Right cardiac atrium (tissue), 1 donor: Measurements from ENCODE around the gene MAP1LC3A.

DNA sequence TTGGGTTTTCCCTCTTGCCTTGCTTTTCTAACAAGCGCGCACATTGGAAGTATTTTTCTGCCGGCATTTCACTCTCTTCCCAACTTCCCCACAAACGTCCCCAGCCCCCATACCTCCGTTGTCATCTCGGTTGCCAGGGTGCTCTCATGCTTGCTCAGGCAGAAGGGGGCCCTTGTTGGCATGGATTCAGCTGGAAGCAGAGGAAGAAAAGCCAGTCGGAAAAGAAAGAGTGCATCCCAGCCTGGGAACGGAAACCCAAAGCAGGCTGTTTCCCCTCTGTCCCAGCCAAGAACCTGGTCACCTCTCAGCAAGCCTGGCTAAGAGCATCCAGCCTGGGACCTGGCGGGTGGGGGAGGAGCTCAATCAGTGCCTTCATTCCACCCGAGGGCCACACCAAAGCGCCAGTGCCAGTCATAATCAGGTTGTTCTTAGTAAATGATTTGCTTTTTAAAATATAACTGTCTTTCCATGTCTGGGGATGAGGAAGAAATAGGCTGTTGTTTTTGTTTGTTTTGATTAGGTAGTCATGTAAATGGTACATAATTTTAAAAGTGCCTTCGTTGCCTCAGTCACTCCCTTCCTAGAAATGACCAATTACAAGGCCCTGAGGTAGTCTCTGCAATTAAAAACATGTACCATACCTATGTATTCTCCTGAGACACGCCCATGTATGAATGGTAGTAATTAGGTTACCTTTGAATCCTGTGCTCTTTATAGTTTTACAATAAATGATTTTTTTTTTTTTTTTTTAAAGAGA is 21.1 kb downstream of the CHMP4B start:
- PRO-cap, result no peak

DNA sequence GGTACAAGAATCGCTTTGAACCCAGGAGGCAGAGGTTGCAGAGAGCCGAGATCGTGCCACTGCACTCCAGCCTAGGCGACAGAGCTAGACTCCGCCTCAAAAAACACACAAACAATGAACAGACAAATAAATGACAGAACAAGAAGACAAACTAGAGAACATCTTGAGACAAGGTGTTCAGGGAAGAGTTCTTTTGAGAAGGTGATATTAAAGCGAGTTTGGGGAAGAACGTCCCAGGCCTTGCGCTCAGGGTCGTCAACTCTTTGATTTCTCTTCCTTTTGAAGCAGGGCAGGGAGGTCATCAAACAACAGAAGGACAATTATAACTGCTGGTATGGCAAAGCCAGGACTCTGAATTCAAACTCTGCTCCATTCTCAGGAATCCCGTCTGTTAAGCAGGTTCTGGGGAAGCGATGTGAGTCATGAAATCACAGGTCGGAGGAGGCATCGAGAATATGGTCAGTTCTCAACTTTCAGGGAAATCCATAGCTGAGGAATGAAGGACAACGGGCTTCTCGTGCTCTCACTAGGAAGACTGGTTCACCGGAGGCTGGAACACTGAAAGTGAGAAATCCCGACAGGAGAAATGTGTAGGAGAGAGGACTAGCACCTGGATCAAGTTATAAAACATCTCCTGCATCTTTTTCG is 1.2 kb upstream of the RALY start:
- PRO-cap, result no peak

DNA sequence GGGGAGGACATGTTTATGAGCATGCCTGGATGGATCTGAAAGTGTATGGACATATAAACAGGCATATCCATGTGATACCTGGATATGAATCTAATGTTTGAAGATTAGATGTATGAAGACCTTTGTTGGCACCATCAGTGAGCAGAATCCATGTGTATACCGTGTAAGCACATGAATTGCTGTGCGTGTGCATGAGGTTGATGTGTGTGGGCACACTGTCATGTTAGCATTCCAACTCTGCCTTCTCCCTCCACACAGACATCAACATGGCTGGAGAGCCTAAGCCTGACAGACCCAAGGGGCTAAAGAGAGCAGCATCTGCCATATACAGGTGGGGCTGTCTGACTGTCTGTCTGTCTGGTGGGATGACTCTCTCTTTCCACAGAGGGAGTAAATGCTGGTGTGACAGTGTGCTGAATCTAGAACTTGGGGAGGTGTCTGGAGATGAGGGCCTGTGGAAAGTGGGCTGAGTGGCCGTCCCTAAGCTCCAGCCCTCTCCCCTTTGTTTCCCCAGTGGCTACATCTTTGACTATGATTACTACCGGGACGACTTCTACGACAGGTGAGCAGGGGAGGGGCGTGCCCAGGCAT is 38.6 kb downstream of the EIF2S2 start:
- PRO-cap, result no peak

GRCh38 chr20:34082140-34082651 is 29.8 kb downstream of the EIF2S2 start:
- PRO-cap, result no peak

GRCh38 chr20:34190674-34191137 is 50.5 kb upstream of the ASIP start:
- PRO-cap, result no peak

DNA sequence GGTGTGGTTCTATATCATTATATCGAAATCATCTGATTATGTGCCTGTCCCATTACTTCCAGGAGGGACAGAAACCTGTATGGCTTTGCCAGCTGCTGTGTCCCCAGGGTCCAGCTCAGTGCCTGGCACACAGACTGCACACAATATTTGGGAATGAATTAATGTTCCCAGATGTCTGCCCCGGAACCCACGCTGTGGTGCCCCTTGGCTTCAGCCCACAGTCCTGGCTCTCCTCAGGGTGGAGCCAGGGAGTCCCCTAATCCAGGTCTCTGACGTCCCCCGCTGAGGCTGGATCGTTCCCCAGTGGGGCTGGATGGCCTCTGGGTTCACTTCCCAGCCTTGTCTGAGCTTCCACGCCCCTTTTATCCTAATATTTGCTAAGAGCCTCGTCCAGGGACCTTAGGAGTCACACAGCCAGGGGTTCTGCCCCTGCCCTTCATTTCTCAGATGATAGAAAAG is 9.0 kb upstream of the AHCY start:
- PRO-cap, result no peak

- PRO-cap, result no peak
Measured at GRCh38 chr20:34343498-34344199, 19.4 kb upstream of the ITCH start.

DNA sequence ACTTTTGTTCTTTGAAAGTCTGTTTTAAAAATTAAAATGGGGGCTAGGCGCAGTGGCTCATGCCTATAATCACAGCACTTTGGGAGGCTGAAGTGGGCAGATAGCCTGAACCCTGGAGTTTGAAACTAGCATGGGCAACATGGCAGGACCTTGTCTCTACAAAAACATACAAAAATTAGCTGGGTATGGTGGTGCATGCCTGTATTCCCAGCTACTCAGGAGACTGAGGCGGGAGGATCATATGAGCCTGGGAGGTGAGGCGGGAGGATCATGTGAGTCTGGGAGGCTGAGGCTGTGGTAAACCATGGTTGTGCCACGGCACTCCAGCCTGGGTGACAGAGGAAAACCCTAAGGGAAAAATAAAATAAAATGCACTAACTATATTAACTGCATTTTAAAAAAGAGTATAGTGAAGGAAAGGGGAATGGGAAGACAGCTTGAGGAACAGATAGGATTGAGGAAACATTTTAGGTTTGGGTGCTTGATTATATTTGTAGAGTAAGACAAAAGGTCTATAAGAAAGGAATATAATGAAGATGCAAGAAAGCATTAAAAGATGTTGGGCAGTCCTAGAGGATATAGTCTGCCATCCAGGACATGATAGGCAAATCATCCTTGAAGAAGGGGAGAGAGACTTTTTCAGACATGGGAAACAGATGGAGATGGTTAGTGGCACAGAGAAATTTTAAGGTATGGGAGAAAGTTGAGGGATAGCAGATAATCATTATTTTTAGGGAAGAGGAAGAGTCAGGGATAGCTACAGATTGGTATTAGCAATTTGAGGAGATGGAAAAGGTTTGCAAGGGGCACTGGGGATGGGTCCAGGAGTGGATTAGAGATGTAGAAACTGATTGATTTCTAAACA is 71.1 kb downstream of the ITCH start:
- PRO-cap, result no peak

DNA sequence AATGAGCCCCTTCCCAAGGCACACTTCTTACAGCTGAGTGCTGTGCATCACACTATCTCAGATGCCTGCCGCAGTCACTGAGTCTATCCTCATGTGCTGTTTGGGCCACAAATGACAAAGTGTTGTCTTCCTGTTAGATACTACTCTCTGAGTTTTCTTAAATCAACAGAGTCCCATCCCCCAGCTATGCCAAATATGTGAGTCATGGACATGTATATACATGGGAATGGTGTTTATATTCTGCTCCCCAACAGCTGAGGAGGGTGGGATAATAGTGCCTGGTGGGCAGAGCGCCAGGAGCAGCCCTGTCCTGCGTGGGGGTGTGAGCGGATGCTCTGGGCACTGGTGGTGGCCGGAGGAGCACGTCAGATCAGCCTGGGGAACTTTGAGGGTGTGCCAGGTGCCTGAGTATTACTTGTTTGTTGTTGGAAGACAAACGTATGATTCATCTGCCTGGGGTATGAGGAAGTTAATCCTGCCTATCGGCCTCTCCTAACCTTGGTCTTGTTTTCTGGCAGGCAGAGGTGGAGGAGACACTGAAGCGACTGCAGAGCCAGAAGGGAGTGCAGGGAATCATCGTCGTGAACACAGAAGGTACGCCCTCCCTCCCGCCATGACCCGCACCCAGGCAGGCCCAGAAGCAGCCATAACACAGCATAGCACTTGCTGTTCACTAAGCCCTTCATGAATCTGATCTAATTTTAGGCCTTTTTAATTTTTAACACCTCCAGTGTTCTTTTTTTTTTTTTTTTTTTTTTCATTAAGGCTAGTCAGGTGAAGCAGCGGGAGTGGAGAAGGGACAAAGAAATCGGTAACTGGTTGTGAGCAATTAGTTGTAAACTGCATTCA is 9.8 kb downstream of the DYNLRB1 start:
- PRO-cap, result no peak

- PRO-cap, result no peak
Measured at GRCh38 chr20:34543409-34543957, 15.0 kb upstream of the MAP1LC3A start.

GRCh38 chr20:34558606-34559298 is at the start of gene MAP1LC3A:
MAP1LC3A (plus strand) TSS chr20:34558718.
- PRO-cap, result bidirectional peak, plus-strand start at chr20:34558722, minus-strand start at chr20:34558546; bidirectional peak, plus-strand start at chr20:34559178, minus-strand start at chr20:34559067

- PRO-cap, result no peak
Measured at GRCh38 chr20:34559299-34559599, 731 bp downstream of the MAP1LC3A start.

DNA sequence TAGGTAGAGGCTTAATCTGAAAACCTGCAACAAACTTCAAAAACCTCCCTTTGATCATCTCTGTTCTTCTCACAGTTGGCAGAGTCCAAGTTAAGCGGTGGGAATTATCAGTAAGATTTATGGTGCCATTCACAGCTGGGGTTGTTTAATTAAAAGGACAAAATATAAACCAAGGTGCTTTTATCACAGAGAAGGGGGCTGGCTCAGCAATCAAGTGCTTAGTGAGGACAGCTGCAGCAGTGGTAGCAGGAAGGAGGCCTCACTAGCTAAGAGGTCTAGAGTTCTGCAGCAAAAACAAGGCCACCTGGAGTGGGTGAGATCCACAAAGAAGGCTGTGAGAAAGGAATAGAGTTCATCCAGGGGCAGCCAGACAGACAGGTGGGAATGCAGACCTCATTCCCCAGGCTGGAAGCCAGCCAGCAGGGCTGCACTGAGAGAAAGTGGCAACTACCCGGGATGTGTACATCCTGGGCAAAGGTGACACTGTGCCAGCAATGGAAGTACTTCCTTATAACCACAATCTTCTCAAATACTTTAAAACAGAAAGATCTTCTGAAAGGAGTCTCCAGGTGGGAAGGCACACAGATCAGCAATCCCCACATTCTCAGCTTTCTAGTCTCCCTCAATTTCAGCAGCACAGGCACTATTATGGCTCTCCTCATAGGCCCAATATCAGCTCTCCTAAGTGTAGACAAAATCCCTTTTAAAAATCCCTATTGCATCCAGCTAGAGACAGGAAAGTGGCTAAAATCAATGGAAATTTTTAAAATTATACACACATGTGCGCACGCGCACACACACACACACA is 37.0 kb downstream of the PIGU start:
- PRO-cap, result no peak

DNA sequence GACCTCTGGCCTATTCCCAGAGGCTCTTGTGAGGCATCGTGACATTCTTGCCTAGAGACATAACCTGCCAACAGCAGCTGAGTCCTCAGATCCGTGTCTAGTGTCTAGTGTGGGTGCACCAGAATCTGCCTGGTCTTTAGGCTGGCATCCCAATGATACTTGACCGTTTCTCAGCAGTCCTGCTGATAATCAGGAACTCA is 20.1 kb downstream of the TP53INP2 start:
- PRO-cap, result no peak

DNA sequence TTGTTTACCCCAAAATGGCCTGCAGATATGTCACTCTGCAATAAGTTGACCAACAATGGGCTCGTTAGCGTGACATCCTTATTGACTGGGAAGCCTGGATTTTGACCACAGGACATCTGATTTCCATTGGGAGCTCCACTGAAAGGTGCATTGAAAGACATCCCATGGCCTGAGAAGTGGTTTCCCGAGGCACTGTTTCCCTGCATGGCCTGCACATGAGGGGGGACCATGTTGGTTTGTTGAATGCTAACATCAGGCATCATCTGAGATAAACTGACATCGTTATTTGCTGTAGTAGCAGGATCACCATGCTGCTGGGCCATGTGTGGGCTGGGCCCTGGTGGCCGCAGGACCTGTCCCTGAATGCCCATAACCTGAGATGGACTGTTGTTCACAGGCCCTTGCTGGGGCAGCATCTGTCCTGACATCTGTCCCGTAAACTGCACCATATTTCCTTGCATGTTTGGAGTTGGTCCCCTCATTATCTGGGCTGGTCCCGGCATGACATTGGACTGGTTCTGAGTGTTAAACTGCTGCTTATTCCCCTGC is 45.4 kb downstream of the TP53INP2 start:
- PRO-cap, result no peak

- PRO-cap, result no peak
Measured at GRCh38 chr20:34757657-34758120, 53.5 kb downstream of the TP53INP2 start.

DNA sequence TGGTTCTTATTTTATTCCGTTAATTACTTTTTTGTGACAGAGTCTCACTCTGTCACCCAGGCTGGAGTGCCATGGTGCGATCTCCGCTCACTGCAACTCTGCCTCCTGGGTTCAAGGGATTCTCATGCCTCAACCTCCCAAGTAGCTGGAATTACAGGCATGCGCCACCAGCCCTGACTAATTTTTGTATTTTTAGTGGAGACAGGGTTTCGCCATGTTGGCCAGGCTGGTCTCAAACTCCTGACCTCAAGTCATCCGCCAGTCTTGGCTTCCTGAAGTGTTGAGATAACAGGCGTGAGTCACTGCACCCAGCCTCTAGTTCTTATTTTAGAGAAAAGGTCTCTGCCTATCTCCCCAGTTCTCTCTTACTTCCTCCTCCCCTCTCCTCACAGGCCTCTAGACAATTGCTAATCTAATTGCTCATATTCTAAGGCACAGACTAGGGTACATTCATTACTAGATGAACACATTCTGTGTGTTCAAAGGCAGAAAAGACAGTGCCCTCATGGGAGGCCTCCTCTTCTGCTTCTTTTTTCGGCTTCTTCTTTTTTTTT is 27.0 kb downstream of the EDEM2 start:
- PRO-cap, result no peak

GRCh38 chr20:35135741-35136519 is 11.2 kb downstream of the EDEM2 start:
- PRO-cap, result no peak

DNA sequence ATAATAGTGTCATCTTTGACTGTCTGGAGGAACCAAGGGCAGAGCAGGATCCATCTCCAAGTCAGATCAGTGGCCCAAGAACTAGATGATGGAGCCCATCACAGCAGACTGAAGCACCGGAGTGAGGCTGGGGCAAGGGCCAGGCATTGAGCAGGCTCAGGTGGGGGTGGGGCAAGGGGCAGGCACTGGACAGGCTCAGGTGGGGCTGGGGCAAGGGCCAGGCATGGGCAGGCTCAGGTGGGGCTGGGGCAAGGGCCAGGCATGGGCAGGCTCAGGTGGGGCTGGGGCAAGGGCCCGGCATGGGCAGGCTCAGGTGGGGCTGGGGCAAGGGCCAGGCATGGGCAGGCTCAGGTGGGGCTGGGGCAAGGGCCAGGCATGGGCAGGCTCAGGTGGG is 25.3 kb downstream of the MMP24OS start:
- PRO-cap, result no peak

- PRO-cap, result no peak
Measured at GRCh38 chr20:35270200-35270497, 7.8 kb downstream of the MMP24OS start.